Helper T cell (primary cell): Measurements from ENCODE around the gene EIF2AK3.

DNA sequence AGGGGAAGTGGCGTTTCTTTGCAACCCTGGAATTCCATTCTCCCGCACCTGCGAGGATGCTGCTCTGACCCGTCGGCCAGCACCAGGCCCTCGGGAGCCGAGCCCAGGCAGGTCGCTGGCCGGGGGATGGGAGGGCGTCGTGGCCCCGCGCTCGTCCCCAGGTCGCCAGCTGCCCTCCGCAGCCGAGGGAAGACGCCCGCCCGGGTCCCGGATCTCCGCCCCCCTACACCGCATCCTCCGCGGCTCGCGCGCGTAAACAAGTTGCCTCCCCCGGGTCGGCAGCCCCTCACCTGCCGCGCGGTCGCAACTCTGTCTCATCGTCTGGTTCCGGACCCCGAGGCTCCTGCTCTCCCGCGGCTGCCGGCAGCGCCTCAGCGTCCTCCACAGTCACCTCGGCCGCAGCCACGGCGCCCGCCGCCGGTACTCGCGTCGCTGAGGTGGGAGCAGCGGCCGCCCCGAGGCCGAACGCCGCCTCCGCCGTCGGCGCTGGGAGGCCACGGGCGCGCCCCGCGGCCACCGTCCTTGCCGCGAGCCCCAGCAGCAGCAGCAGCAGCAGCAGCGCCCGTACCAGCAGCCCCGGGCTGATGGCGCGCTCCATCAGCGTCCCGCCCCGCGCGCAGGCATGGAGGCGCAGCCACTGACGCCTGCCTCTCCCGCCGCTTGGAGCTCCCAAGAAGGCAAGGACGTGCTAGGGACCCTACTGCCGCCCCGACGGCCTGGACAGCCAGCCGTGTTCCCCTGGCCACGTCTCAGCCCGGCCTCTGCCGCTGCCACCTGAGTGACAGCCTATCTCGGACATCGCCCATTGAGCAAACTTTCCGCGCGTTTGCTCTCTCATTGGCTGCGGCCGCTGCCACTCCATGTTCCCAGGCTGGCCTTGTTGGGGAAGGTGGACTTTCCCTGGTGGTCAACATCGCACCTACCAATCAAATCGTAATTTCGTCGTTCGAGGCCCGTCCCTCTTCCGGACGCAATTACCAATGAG is at the start of gene EIF2AK3:
EIF2AK3 (minus strand) TSS at position 788 of the 985 bp plus-strand sequence.
- PRO-cap, 2 experiments = peak in 2 of 2 experiments; most common plus-strand start position 317 of the sequence (in 2); most common minus-strand start position 780 of the sequence (in 2)

GRCh38 chr2:88737309-88737683 is 45.8 kb downstream of the RPIA start:
- PRO-cap, 2 experiments = no peak in any of the 2 experiments

- PRO-cap, 2 experiments = no peak in any of the 2 experiments
Observed at GRCh38 chr2:88784719-88785173, 93.3 kb downstream of the RPIA start.

- PRO-cap, 2 experiments = no peak in any of the 2 experiments
Observed at GRCh38 chr2:88831674-88832155, 140.2 kb downstream of the RPIA start.

GRCh38 chr2:88865780-88866488 is 174.5 kb downstream of the RPIA start:
- PRO-cap, 2 experiments = no peak in any of the 2 experiments

DNA sequence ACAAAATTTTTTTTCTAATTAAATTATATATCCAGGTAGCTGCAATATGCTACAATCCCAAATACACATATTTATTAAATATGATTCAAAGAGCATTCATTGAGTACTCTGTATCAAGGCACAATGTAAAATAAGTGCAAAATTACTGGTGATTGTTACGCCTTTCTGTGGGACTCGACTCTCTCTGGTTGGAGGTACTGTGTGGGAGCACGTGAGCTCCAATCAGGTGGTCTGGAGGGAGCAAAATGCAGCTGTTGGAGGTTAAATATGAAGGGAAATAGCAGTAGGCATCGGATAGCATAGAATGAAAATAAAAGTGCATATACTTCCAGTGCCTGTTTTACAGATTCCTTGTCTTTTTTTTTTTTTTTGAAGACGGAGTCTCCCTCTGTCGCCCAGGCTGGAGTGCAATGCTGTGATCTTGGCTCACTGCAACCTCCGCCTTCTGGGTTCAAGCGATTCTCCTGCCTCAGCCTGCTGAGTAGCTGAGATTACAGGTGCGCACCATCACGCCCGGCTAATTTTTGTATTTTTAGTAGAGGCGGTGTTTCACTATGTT is 178.1 kb downstream of the RPIA start:
- PRO-cap, 2 experiments = no peak in any of the 2 experiments

GRCh38 chr2:89046417-89046653 is 354.9 kb downstream of the RPIA start:
- PRO-cap, 2 experiments = no peak in any of the 2 experiments

GRCh38 chr2:89234654-89235193 is 543.3 kb downstream of the RPIA start:
- PRO-cap, 2 experiments = no peak in any of the 2 experiments

DNA sequence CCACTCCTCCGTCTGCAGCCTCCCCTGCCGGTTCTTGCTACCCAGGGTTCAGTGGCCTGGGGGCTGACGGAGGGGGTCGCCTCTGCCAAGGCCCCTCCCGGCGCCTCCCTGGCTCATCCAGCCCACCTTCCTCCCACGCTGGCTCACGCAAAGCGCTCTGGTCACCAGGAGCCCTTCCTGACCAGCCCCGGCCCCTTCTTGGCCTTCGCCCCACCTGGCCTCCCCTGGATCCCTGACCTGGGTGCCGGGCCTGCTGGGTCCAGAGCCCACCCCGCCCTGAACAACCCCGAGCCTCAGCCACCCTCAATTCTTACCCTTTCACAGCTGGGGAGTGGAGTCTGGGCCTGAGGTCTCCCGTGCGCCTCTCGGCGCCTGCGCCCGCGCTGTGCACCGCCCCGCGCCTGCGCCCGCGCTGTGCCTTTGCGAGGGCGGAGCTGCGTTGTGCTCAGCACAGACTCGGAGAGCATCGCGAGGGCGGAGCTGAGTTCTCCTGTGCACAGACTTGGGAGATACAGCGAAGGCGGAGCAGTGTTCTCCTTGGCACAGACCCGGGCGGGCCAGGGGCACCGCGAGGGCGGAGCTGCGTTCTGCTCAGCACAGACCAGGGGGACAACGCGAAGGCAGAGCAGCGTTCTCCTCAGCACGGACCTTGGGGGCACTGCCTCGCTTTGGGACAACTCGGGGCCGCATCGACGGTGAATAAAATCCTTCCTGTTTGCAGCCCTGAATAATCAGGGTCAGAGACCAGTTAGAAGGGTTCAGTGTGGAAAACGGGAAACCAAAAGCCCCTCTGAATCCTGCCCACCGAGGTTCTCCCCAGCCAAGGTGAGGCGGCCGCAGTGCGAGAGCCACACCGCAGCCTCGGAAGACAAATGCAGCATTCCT is 894.0 kb downstream of the RPIA start:
- PRO-cap, 2 experiments = no peak in any of the 2 experiments

GRCh38 chr2:89837641-89838241 is 1146.3 kb downstream of the RPIA start:
- PRO-cap, 2 experiments = no peak in any of the 2 experiments

GRCh38 chr2:89947269-89947741 is 1255.8 kb downstream of the RPIA start:
- PRO-cap, 2 experiments = no peak in any of the 2 experiments

- PRO-cap, 2 experiments = no peak in any of the 2 experiments
Observed at GRCh38 chr2:95043231-95043745, 17.8 kb downstream of the MAL start.

DNA sequence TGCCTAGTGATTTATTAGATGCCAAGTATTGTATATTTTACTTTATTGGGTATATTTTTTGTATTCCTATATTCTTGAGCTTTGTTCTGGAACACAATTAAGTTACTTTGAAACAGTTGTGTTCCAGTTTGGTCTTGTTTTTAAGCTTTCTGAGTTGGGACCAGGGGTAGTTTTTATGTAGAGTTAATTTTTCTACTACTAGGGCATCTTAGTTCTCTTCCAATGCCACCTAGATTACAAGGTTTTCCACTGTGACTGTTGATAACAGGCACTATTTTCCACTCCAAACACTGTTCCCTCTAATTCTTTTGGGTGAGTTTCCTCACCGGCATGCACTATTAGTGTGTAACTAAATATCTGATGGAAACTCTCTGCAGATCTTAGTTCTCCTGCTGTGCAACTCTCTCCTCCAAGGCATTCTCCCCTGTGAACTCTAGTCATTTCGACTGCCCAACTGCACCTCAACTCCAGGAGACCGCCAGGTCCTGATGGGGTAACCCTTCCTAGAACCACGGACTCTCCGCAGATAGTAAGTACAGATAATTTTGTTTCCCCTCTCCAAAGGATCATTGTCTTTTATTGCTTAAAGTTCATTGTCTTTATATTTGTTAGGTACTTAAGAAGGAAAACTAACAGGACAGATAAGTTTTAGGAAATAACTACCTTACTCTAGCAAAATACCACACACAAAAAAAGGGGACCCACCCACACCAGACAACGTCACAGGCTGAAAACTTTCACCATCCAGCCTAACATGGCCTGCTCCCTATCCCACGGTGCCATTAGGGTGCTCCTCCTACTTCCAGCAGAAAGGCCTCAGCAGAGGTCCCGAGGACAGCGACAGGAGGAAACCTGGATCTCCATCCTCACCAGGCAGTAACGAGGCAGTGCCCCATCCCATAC is 36.5 kb downstream of the MRPS5 start:
- PRO-cap, 2 experiments = no peak in any of the 2 experiments

DNA sequence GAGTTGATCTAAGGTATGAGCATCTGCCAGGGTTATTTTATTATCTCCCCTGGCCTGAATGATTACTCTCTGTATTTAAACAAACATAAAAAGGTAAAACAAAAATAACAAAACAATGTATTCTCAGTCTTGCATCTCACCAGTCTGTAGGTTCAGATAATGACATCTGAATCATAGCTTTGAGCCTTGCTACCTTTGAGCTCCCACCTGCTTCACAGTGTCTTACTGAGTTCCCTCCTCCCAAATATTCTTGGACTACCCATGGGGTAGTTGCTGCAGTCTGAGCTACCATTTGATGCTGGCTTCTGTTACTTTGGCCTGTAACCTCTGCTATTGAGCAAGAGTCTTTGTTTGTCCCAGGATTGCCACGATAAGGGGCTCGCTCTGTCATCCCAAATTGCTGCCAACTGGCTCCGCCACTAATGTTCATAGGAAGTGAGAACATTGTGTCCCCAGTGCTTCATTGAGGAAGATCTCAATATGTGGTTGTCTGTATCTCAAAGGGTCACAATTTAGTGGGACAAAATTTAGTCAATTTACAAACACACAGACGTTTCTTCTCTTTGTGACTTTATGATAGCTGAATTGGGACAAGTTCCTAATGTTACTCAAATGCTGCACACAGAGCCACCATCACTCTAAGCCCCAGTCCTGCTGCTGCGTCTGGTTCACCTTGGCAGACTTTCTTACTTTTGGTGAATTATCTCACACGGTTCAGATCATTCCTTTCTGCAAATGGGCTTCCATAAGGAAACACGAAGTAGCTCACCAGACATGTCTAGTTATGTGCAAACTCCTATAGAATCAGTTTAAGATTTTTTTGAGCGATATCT is 103.9 kb downstream of the TRIM43 start:
- PRO-cap, 2 experiments = no peak in any of the 2 experiments

DNA sequence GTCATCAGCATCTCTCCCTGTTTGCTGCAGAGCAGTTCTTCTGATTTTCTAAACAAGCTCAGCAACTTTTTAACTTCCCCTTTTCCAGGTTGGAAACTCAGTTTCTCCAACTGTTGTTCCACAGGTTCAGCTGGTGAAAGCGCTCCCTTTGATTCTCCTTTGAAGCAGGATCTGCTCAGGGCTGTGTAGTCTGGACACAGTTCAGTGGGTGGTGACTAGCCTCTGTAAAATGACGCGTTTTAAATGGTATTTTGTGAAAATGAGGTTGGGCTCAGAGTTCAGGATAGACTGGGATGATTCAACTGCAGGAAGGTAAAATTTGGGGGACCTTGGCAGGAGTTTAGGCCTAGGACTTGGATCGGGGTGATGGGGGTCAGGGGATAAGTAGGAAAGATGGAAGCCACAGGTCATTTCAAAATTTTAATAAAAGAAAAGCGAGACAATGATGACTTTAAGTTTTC is 106.4 kb downstream of the TRIM43 start:
- PRO-cap, 2 experiments = no peak in any of the 2 experiments

DNA sequence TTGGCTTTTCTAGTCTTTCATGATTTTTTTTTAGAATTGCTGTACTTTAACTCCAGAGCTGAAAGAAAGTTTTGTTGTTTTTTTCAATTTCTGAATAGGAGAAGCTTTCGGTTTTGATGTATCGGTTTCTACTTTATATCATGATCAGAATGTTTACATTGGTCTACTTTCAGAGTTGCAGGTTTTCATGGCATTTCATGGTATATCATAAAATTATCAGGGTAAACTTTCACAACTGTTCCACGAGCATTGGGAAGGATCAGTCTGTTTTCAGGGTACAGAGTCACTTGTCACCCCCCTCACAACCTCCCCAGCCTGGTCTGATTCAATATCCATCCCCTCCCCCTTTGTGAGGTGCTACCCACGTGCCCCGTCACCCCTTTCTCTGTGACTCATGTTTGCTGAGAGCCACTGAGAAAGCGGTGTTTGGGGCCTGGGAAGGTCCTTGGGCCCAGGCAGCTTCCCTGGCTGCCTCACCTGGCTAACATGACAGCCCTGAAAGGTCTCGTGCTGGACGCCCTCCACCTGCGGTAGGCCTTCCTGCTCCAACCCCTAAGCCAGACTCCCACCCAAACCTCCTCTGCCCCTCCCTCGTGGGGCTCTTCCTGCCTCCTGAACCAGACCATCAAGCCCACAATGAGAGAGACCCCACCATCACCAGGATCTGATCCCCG is 6.9 kb downstream of the ASTL start:
- PRO-cap, 2 experiments = no peak in any of the 2 experiments

DNA sequence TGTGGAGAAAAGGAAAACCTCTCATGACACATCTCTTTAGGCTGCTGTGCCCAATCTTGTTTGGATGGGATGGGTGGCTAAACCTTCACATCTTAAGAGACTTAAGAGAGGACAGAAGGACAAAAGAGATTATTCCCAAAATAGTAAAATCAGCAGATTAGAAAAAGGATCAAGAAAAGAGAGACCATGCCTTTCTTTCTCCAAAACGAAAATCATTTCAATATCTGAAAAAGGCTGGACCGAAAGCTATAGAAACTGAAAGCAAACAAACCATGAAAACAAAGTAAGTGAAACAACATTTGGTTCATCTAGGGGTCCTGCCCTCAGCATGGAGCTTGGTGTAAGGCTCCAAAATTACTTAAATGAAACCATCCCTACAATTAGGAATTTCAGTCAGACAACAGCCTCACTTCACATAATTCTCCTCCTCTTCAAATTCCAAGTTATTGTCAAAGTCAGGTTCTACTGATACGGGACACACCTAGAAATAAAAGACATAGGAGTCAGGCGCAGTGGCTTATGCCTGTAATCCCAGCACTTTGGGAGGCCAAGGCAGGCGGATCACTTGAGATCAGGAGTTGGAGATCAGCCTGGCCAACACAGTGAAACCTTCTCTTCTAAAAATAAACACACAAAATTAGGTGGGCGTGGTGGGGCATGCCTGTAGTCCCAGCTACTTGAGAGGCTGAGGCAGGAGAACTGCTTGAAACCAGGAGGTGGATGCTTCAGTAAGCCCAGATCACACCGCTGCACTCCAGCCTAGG is 5.3 kb downstream of the STARD7 start:
- PRO-cap, 2 experiments = no peak in any of the 2 experiments

GRCh38 chr2:96240250-96240873 is 25.4 kb downstream of the TMEM127 start:
- PRO-cap, 2 experiments = no peak in any of the 2 experiments

- PRO-cap, 2 experiments = peak in 2 of 2 experiments; most common plus-strand start chr2:96242062 (in 2); most common minus-strand start chr2:96242005 (in 2)
Observed at GRCh38 chr2:96241940-96242852, 23.6 kb downstream of the TMEM127 start.

DNA sequence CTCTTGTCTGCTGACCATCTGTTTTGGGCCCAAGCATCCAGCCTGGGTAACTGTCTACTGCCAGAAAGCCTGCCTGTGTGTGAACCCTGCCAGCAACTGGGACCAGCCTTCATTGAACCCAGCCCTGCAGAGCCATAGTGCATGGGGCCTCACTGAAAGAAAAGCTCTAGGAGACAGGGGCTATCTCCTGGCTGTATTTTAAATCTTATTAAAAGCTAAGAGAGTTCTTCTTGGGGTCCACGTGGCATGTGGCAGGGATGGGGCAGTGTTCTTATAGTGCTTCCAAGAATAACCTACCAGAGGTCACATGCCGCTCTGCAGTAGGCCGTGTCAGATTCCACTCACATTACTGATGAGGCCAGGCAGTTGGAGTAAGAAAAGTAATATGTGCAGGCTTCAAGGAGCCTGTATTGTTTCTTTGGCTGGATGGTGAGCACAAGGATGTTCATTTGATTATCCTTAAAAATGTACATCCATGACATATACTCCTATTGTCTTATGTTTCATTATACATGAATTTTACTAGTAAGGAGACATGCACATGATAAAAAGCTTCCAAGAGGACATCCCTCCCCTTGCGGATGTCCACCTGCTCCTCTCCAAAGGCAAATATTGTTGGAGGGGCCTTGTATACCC is 7.1 kb downstream of the TMEM127 start:
- PRO-cap, 2 experiments = no peak in any of the 2 experiments